WTC11 (cell line): ENCODE data around the genes TSR1, SPATA22 and CAMKK1.

- PRO-cap, result no peak
Measured at GRCh38 chr17:2055621-2056466, 941 bp downstream of the HIC1 start.

GRCh38 chr17:2060628-2061205 is 5.8 kb downstream of the HIC1 start:
- PRO-cap, result no peak

- PRO-cap, result no peak
Measured at GRCh38 chr17:2067465-2067830, 12.5 kb downstream of the HIC1 start.

GRCh38 chr17:2176457-2176798 is 121.5 kb downstream of the HIC1 start:
- PRO-cap, result no peak

DNA sequence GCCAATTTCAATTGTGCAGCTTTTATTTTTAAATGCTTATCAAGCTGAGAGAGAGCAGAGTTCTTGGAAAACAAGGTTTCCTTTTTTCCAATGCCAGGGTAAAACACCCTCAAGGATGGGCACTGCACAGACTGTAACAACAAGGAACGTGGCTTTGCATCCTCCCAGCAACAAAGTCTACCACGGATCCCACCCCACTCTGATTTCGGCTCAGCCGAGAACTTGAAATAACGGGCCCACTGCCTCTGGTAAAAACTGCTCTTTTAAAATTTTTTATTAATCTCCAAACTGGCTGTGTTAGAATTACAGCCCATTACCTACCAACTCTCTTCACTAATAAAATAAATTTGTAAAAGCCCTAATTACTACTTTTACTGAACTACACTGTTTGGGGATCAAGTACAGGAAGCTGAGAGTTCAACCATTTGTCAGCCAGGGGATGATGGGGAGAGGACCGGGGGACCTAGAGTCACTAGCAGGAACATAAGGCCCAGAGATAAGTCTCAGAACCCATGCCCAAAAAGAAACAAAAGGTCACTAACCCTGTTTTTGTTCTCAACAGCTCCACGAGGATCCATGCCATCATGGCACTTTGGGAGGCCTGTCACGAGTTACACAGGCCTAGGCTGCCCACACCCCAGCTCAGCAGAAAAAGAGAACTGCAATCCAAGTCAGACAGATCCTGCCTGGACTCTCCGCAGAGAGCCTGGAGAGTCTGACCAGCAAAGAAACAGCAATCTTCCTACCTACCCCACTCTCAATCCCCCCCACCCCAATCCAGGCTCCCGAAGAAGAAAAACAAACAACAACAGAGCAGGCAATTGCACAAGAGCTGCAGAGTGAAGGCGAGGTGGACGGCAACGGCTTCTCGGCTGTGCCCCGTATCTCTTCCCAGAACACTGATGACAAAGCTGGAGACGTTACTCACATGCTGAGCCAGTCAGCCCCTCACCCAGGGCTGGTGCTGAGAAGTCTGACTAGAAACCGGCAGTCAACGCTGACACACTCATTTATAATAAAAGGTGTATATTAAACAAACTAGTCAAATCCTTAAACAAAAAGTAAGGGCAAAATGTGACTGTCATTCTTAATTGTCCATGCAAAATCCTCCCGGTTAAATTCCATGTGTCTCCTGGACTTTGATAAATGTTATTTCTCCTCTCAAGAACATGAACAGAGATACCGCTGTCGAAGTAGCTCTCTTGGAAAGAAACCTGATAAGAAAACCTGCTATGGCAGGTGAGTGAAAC is 89.6 kb downstream of the SMG6 start:
- PRO-cap, result no peak

DNA sequence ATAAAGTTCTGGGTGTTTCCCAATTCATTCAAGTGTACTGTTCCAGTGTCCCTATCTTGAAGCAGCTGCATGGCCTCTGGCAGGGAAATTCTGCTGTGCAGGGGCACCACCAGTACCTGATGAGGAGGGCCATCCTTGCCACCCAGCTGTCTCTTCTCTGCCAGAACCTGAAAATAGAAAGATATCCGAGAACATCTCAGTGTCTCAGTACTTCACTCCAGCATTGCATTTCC is 777 bp downstream of the TSR1 start:
- PRO-cap, result bidirectional peak, plus-strand start outside the sequence, minus-strand start at position 175 of the sequence

DNA sequence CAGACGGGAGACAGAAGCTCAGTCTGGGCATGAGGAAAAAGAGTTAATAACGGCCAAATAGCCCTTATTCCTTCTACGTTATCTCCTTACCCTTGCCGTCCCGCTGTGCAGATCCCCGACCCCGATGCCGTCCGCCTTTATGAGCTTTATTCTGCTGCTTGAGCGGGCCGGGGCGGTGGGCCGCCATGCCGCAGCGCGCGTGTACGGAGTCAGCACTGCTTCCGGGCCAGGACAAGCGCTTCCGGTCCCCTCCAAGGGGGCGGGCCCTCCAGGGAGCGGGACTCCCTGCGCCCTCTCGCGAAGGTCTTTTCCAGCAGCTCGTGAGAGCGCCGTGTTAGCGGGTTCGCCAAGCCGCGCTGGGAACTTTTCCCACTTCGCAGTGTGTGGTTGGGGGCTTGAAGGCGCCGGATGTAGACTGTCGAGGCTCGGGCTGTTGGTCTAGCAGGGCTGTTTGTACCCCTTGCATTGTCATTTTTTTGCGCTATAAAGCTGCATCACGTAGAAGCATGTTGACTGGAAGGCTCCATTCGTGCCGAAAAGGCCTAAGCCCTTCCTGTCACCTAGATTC is at the start of gene TSR1:
TSS of gene TSR1 (minus strand) at position 217 of the 568 bp plus-strand sequence.
- PRO-cap, result bidirectional peak, plus-strand start at position 380 of the sequence, minus-strand start at position 214 of the sequence

- PRO-cap, result no peak
Measured at GRCh38 chr17:2420032-2421040, 19.5 kb upstream of the MNT start.

DNA sequence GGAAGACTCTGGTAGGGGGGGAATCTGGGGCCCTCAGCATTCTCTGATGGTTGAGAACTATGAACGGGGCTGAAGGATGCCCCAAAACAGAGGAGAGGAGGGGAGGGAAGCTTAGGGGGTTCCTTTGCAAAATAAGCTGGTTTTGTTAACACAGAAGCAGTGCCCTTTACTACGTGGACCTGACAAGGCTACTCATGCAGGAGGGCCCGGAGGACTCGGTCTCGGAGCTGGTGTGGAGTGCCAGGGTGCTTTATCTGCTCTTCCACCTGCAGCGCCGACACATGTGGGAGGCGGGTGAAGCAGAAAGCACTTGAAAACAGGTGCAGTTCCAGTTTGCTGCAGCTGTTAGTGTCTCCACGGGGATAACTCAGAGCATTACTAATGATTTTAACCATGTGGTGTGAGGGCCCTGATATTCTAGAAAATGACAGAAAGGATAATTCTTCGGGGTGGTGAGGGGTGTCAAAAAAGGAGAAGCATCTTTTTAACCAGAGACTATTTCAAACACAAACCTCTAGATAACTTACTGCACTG is 35.0 kb upstream of the MNT start:
- PRO-cap, result no peak

DNA sequence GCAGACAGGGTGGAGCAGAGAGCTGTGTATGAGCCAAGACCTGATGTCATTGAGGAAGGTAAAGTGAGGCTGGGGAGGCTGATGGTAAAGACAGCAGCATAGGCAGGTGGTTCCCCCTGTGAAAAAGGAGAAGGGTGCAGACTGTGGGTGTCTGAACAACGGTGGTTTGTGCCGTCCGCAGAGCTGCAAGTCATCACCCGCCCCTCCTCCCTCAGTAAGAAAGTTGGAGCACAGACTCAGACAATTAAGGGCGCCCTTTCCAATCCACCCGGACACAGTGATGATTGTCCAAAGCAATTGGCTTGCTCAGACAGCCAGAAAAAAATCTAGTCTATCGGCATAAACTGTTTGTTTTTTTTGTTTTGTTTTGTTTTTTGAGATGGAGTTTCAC is 30.9 kb upstream of the METTL16 start:
- PRO-cap, result no peak

GRCh38 chr17:2691346-2692173 is 20.0 kb downstream of the CLUH start:
- PRO-cap, result no peak

- PRO-cap, result no peak
Measured at GRCh38 chr17:2712875-2713134, 1.2 kb upstream of the CLUH start.

DNA sequence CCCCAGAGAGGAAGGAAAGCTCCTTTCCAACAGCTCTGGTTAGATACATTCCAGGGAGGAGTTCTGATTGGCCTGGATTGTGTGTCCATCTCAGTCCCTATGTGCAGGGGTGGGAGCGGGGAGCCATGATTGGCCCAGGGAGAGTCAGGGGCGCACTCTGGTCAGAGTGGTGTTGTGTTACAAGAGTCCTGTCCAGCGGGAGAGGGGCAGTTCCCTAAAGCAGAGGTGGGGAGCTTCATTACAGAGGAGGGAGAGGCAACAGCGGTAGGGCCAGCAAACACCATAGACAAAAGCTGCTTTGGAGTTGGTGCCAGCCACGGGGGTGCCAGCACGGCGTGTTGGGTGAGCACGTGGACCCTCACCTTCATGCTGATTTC is 75.0 kb downstream of the RAP1GAP2 start:
- PRO-cap, result bidirectional peak, plus-strand start at position 238 of the sequence, minus-strand start outside the sequence

- PRO-cap, result no peak
Measured at GRCh38 chr17:3033772-3034545, 29.4 kb downstream of the OR1D5 start.

DNA sequence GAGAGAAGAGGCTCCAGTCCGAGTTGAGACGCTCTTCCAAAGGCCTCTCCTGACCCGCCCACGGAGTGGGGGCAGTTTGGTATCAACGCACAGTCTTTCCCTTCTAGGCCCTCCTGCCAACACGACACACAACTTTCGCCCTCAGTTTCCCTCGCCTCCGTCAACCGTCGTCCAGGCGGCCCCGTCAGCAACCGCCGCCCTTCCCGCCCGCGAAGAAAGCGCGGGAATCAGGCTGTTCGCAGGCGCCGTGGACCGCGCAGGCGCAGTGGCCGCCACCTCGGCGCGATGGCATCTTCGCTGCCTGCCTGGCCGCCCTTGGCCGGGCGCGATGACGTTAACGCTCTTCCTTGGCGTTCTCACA is at the start of gene SPATA22:
TSS of gene SPATA22 (minus strand) at position 229 of the 361 bp plus-strand sequence.
- PRO-cap, result no peak

- PRO-cap, result no peak
Measured at GRCh38 chr17:3592011-3592753, 17.0 kb downstream of the TRPV1 start.

DNA sequence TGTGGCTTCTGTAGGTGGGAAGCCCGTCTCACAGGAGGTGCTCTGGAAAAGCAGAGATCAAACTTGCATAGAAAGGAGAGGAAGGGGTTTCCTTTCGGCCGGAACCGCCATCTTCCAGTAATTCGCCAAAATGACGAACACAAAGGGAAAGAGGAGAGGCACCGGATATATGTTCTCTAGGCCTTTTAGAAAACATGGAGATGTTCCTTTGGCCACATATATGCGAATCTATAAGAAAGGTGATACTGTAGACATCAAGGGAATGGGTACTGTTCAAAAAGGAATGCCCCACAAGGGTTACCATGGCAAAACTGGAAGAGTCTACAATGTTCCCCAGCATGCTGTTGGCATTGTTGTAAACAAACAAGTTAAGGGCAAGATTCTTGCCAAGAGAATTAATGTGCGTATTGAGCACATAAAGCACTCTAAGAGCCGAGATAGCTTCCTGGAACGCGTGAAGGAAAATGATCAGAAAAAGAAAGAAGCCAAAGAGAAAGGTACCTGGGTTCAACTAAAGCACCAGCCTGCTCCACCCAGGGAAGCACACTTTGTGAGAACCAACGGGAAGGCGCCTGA is 3.2 kb downstream of the TAX1BP3 start:
- PRO-cap, result no peak

- PRO-cap, result no peak
Measured at GRCh38 chr17:3694638-3695116, 1.3 kb downstream of the P2RX5 start.

GRCh38 chr17:3892679-3892856 is 285 bp downstream of the CAMKK1 start:
- PRO-cap, result no peak

- PRO-cap, result bidirectional peak, plus-strand start at chr17:3893187, minus-strand start at chr17:3892957; bidirectional peak, plus-strand start at chr17:3893495, minus-strand start at chr17:3893379
Measured at GRCh38 chr17:3892857-3893936, at the start of gene CAMKK1. Gene CAMKK1 (minus strand): TSS chr17:3893053.